Melanocyte of skin (primary cell): ENCODE measurements around a stretch of chr1.

GRCh38 chr1:244366889-244367397 lies 14.5 kb downstream of the C1orf100 start:
- CAGE, long polyA plus RNA, 2 experiments = no peak in any of the 2 experiments

- CAGE, long polyA plus RNA, 2 experiments = no peak in any of the 2 experiments
These were observed 657 bp downstream of the ADSS2 start for GRCh38 chr1:244450891-244451612.

- CAGE, long polyA plus RNA, 2 experiments = no peak in any of the 2 experiments
These were observed 442 bp upstream of the DESI2 start for GRCh38 chr1:244652555-244652813.

DNA sequence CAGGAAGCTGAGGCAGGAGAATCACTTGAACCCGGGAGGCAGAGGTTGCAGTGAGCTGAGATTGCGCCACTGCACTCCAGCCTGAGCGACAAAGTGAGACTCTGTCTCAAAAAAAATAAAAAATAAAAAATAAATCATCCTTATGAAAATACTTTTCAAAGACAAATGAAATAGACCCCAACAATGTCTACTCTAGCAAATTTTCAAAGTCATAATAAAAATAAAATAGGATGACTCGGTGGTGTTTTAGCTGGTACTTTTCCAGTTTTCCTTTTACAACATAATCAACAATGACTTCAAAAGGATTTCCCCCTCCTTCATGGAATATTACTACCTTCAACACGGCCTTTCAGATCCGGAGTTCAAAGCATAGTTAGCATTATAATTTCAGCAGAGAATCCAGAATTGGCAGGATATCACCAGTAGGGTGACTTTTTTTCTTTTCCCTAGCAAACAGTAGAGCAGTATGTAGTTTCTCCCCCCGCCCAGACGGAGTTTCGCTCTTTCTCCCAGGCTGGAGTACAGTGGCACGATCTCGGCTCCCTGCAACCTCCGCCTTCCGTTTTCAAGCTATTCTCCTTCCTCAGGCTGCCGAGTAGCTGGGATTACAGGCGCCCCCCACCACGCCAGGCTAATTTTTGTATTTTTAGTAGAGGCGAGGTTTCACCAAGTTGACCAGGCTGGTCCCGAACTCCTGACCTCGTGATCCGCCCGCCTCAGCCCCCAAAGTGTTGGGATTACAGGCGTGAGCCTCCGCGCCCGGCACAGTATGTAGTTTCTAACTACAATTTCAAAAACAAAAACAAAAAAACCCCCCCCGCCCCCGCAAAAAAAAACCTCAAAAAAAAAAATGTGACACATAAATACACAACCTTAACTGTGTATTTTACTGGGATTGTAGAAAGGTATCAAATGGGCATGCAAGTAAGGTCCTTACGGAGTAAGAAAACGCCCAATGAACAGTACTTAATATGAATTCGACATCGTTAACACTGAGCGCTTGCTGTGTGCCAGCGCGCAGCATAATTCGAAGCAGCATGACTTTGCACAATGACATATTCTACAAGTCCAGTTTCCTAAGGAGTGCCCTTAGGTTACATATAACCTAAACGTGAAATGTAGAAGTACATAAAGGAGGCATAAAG lies 1.6 kb upstream of the COX20 start:
- CAGE, long polyA plus RNA, 2 experiments = no peak in any of the 2 experiments

- CAGE, long polyA plus RNA, 2 experiments = no peak in any of the 2 experiments
These were observed 1.3 kb downstream of the EFCAB2 start for GRCh38 chr1:244970681-244971225.

GRCh38 chr1:245085422-245086034 lies 69.3 kb upstream of the KIF26B start:
- CAGE, long polyA plus RNA, 2 experiments = no peak in any of the 2 experiments

DNA sequence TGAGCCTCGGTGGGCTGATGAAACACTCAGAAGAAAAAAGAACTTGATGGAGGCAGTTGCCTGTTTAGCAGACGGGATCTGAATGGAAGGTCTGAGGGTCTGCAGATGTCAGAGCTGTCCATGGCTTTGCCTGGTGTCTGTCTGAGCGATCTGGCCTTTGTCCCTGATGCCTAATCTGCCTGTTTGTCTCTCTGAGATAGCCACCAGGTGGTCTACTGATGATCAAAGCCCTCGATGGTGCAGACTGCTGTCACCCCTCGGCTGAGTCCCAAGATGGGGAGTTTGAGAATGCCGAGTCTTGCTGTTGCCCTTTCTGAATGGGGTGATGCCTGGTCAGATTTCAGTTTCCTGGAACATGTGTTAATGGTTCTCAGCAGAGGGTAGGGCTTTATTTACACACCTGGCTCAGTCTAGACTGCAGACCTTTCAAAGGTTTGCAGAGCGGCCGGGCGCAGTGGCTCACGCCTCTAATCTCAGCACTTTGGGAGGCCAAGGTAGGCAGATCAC lies 90.3 kb downstream of the KIF26B start:
- CAGE, long polyA plus RNA, 2 experiments = no peak in any of the 2 experiments

- CAGE, long polyA plus RNA, 2 experiments = no peak in any of the 2 experiments
These were observed 355.9 kb downstream of the KIF26B start for GRCh38 chr1:245510593-245511206.

DNA sequence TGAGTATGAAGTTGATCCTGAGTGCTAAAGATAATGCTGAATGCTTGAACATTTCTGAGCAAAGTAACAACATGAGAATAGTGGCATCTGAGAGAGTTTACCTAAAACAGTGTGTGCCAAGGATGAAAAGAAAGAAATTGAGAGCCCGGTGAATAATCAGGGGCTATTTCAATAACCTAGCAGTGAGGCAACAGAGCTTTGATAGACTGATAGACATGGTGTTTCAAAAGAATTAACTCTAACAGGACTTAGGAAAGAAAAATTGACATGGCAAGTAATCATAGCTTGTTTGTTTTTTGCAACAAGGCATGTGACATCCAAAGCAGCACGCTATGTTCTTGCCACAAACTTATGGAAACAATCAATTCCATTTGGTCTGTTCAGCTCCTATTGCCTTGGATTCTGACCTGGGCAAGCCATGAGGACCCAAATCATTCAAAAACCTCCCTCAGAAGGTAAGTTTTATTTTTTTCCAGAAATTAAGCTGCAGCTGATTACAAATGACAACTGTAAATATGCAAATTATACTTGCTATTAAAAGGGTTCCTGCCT lies 608.5 kb downstream of the SMYD3 start:
- CAGE, long polyA plus RNA, 2 experiments = no peak in any of the 2 experiments

GRCh38 chr1:245980584-245981398 lies 526.3 kb downstream of the SMYD3 start:
- CAGE, long polyA plus RNA, 2 experiments = no peak in any of the 2 experiments

DNA sequence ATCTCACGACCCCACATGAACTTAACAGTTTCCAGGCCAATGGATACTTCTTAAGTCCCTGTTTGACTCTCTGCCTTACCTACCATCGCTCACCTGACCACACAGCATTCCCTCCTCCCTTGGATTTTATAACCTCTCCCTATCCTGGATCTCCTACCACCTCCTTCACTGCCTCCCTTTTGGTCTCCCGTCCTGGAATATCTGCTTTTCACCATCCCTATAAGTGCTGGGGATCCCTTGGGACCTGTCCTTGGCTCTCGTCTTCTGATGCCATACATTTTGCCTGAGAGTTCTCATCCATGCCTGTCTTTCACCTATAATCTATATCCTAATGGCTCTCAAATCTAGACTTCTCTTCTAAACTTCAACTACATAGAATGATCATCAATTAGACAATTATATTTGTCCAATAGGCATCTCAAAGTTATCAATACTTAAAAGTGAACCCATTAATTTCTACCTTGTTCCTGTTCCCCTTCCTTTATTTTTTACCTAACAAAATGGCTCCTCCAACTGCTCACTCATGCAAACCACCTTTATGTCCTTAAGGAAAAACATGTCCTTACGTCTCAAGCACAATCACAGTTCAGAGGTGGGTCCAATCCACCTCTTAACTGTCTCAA lies 522.0 kb downstream of the SMYD3 start:
- CAGE, long polyA plus RNA, 2 experiments = no peak in any of the 2 experiments

DNA sequence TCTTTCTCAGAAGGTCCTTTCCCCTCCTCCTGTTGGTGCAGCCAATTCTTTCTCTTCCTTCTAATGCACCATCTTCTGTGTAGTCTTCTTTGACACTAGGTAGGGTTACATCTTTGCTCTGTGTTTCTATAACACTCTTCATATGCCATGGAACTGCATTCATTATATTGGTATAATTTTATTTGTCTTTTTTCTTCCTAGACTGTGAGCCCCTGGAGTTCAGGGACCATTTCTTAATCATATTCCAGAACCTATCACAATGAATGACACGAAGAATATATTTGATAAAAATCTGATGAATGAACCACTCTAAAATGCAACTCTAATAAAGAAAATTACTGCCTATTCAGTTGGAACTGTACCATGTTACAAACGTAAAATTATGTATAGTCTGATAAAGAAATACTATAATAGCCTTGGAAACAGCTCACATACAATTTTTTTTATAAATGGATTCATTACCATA lies 398.2 kb downstream of the SMYD3 start:
- CAGE, long polyA plus RNA, 2 experiments = no peak in any of the 2 experiments

GRCh38 chr1:246166233-246166811 lies 340.8 kb downstream of the SMYD3 start:
- CAGE, long polyA plus RNA, 2 experiments = no peak in any of the 2 experiments

GRCh38 chr1:246203482-246203948 lies 303.6 kb downstream of the SMYD3 start:
- CAGE, long polyA plus RNA, 2 experiments = no peak in any of the 2 experiments

- CAGE, long polyA plus RNA, 2 experiments = no peak in any of the 2 experiments
These were observed 237.3 kb downstream of the SMYD3 start for GRCh38 chr1:246269732-246270238.

DNA sequence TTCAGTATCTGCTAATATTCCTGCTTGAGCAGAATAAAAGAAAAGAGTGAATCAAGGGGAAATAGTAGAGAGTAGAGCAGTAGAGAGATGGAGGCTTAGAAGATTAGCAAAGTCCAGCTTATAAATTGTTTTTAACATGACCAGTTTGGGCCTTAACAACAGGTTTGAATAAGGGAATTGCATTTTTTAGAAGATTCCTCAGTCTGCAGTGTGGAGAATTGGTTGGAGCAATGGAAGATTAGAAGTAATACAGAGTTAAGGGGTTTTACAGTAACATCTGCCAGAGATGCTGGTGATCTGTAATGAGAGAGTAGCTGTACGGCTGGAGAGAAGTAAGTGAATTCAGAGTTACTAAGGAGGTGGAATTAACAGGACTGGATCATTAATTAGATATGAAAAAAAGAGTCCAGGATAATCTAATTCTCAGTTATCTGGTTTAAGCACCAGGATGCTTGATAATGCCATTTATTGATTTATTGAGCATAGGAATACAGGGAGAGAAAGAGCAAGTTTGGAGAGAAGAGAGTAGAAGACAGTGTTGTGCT lies 34.0 kb downstream of the CNST start:
- CAGE, long polyA plus RNA, 2 experiments = no peak in any of the 2 experiments

- CAGE, long polyA plus RNA, 2 experiments = no peak in any of the 2 experiments
These were observed 1.2 kb downstream of the SCCPDH start for GRCh38 chr1:246725256-246725920.

- CAGE, long polyA plus RNA, 2 experiments = no peak in any of the 2 experiments
These were observed 74.2 kb downstream of the SCCPDH start for GRCh38 chr1:246798315-246798930.

- CAGE, long polyA plus RNA, 2 experiments = no peak in any of the 2 experiments
These were observed 29.1 kb downstream of the AHCTF1 start for GRCh38 chr1:246902580-246903169.

- CAGE, long polyA plus RNA, 2 experiments = no peak in any of the 2 experiments
These were observed 1.1 kb downstream of the AHCTF1 start for GRCh38 chr1:246930631-246931083.